Measurements from ENCODE around the gene ATP9B.

DNA sequence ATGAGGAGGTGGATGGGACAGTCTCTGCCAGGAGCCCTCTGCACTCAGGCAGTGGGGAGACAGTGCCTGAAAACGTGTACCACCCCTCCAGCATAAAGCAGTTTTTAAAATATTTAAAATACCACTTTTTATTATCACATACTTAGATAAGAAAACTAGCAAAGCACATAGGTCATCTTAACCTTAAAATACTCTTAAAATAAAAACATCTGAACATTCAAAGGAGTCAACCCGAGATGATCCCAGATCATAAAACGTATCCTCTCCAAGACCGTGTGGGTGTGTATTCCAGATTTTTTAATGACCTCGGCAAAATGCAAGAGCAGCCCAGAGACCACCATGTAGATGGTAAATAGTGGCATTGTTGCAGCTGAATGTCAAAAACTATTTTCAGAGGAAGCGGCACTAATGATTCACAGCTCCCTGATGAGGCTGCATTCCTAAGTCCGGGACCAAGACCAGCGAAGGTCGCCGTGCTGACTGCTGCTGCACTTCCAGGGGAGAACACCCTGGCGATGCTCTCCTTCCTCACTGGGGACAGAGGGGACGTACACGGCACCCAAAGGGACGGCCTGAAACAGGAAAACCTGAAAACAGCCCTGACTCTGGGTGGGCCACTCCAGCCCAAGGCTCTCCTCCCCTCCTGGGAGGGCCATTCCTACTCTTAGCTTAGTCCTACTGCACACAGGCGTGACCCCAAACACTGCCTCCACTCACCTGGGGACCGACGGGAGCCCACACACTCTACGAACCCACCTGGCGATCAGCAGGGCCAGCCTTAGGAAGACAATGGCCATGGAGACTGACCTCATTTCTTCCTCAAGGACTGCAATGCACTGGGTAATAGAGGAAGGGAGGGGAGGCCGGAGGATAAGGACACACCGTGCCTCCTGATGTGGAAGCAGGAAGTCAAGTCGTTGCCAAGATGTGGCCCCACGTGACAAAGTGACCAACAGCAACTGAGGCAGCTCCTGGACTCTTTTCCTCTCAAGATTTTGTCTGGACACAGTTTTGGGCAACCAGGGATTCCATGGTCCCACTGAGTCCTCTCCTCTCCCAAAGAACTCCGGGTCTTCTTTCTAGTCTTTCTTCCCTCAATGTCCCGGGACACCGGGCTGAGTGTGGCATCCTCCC, 82.9 kb downstream of the ZNF516 start:
- RRBS, result 39% methylated on average over 1 of the region's 26 CpGs

- RRBS, result no CpG with 5 or more reads among the region's 19 CpGs
These were observed 7.2 kb downstream of the ZNF516 start for GRCh38 chr18:76487414-76488751.

GRCh38 chr18:76559239-76559624, 64.2 kb upstream of the ZNF516 start:
- RRBS, result no CpG with 5 or more reads among the region's 15 CpGs

- RRBS, result no CpG with 5 or more reads among the region's 4 CpGs
These were observed 78.3 kb upstream of the ZNF516 start for GRCh38 chr18:76573263-76573811.

DNA sequence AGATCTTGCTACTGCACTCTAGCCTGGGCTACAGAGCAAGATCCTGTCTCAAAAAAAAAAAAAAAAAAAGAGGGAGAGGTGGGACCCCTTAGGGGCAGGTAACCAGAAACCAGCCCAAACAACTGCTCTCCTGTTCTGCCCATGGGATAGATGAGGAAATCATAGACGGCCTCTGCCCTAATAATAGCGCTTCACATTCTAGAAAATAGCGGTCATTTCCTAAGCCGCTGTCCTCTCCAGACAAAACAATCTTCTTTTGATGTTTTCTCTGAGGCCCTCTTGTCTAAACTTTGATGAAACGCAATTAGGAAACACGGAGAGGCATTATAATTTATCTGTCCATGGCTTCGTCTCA, 151.8 kb upstream of the ZNF236 start:
- RRBS, result no CpG with 5 or more reads among the region's 7 CpGs

GRCh38 chr18:76787212-76787781, 35.1 kb upstream of the ZNF236 start:
- RRBS, result 60% methylated on average over 14 of the region's 38 CpGs

DNA sequence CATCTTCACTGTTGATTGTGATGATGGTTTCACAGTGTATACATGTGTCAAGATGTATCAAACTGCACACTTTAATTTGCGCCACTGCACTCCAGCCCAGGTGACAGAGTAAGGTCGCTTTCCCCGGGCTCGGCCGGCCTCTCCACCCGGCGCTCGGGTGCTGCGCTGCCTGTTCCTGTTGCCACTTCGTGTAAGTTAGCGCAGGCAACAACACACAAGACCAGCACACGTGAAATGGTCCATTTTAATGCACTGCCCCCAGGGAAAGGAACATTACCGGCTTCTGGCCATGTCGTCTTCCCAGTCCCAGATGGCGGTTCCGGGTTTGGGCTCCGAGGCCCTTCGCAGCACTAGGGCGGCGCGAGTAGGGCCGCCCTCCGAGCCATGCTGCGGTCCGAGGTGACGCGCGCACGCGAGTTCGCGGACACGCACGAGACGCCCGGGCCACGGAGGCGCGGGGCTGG, 586 bp upstream of the ZNF236 start:
- RRBS, result under 1% methylated on average over 9 of the region's 39 CpGs

GRCh38 chr18:76932413-76932811, 110.1 kb downstream of the ZNF236 start:
- RRBS, result no CpG with 5 or more reads among the region's 9 CpGs

DNA sequence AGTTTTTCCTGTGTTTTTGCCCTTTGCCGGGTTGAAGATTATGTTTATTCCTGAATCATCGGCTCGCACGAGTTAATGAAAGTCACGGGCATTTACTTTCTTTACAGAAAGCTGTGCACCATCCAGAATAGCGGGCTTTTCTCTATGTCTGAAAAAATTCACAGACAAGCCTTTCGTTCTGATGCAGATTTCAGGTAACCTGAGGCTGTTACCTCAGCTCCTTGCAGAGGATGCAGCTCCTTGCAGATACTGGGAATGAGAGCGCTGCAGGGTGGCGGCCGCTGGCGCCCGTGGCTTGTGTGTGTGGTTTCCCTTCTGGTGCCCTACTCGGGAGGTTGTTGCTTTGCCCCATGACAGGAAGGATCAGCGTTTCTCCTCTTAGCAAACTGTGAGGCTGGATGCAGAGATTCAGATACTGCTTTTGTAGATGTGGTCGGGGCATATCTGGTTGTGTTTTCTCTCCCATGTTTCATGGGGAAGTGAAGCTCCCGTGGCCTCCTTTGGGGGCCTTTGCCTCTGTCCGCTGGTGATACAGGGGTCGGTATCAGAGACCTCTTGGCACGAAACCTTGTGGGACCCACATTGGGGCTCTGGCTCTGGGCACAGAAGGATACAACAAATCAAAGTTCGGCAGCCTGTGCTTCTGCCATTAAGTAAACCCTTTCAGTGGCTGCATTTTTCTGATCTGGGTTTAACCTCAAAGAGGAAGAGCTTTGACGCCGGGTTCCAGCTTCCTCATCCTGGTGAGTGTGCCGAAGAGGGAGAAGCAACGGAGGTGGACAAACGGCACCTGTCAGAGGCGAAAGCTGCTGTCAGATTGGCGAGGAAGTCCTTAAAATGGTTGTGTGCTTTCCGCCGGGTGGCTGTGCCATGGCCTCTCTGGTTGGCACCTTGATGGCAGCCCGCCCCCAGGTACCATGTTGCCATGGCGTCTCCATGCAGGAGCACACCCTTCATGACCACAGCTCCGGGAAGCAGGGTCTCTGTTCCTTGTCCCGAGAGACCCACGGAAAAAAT, 127.8 kb downstream of the MBP start:
- RRBS, result 65% methylated on average over 2 of the region's 34 CpGs

DNA sequence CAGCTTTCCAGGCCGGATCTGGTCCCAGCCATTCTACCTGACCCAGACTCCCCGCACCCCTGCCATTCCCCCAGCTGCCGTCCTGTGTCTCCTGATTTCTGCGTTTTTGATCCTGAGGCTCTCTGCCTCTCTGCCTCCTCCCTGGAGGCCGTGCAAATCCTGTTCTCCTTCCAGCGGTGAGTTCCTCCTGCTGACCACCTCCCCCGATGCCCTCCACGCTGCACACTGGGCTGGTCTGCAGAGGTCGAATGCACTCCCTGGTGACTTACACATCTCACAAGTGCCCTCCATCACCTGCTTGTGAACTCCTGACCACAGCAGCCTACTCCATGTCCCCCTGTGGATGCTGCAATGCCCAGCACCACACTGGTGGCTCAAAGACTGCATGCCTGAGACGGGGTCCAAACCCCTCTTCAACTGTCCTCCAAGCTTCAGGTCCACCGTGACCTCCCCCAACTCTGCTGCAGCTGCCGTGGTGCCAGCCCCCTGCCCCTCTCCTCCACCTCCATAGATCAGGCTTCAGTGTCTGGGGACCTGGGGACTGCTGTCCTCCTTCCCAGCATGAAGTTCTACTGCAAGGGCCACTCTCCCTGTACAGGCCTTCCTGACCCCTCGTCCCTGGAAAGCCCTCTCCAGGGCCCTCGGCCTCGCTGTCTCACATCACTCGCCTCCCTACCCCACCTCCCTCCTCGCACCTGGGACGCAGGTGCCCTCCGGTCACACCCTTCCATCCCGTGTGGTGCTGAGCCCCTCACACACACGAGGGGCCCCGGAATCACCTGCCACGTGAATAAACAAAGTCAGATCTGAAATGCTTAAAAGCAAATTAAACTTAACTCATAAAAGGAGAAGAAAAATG, 88.5 kb downstream of the MBP start:
- RRBS, result 63% methylated on average over 4 of the region's 23 CpGs

DNA sequence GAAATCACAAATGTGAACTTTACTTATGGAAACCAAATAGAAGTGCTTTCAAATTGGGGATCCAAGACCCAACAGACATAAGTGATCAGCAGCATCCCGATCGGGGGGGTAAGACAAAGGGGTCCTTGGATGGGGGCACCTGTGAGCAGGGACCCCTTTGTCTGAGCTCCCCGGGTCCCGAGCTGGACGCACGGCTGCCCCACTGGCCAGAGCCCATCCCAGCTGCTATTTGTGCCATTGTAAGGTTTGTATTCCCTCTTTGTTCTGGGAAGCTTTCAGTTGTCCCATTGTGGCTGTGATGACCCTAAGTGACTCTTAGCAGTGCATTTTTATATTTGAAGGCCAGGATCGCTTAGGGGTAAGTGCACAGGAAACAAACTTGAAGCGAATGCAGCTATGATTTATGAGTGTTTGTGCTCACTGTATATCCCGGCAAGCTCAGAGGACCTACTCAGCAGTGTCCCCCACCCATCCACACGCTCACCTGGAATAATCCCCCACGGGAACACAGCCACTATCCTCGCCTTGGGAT, 80.3 kb downstream of the MBP start:
- RRBS, result no CpG with 5 or more reads among the region's 12 CpGs

- RRBS, result no CpG with 5 or more reads among the region's 13 CpGs
These were observed 37.1 kb downstream of the MBP start for GRCh38 chr18:77095297-77096099.

DNA sequence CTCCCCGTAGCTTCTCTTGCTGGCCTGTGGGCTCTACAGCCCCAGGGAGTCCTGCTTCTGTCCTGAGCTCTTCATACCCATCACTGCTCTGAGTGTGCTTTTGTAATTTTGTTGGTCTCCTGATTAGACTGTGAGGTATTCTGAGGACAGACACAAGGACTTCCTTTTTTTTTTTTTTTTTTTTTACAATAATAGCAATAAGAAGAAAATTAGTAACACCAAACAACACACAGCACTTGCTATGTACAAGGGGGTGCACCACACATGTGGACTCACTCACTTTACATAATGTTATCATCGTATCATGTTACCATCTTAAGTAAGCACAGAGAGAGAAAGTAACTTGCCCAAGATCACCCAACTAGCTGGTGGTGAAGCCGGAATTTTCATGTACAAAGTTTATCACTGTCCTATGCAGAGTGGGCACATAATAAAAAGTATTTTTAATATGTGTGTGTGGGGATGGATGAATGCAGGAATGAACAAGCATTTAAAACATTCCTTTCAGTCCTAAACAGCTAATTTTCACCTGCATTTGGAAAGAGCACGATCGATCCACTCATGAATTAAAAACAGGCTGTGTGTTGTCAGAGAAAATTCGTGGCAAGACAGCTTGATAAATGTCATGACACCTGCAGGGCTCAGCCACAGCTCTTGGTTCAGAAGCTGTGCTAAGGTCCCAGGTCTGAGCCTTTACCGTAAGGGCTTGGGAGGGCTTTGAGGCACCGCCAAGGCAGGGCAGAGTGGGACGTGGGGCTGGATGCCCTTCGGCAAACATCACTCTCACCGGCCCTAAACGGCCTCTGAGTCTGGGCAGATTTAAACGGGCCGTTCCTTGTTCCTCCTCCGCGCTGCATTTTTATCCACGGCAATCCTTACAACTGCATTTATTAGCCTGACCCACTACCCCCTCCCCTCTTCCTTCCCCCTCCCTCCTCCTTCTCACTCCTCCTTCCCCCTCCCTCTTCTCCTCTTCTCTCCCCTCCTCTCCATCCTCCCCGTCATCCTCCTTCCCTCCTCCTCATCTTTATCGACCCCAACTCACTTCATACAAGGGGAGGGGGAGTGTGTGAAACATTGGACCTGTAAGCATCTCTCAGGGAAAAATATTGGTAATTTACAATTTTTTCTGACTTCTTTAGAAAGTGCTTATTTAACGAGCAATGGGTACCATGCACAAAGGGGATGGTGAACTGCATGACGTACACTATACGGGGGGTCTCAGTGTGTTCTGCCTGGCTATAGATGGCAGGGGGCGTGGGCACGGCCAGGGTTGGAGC, 34.1 kb downstream of the MBP start:
- RRBS, result no CpG with 5 or more reads among the region's 24 CpGs

- RRBS, result no CpG with 5 or more reads among the region's 19 CpGs
These were observed 33.1 kb upstream of the MBP start for GRCh38 chr18:77165564-77166208.

- RRBS, result 27% methylated on average over 20 of the region's 52 CpGs
These were observed 1.7 kb downstream of the GALR1 start for GRCh38 chr18:77251237-77251935.

DNA sequence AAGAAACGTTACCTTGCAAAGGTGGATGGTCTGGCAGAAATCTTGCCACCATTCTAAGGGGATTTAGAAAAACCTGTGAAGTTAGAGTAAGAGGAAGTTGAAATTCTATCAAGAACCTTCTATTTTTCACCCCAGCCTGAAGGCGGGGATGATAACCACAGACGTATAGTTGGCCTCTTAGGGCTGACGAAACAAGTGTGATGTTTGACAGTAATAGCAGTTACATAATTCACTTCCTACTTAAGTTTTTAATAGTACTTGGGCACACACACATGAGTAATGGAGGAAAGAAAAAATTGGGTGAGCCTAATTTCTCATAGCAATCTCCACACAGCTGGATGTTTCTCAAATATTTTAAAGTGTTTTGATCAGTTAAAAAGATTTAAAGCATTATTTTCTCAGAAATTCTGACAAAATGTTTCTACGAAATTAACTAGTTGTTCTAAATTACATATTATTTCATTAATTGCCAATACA, 336.6 kb upstream of the SALL3 start:
- RRBS, result no CpG with 5 or more reads among the region's 5 CpGs

DNA sequence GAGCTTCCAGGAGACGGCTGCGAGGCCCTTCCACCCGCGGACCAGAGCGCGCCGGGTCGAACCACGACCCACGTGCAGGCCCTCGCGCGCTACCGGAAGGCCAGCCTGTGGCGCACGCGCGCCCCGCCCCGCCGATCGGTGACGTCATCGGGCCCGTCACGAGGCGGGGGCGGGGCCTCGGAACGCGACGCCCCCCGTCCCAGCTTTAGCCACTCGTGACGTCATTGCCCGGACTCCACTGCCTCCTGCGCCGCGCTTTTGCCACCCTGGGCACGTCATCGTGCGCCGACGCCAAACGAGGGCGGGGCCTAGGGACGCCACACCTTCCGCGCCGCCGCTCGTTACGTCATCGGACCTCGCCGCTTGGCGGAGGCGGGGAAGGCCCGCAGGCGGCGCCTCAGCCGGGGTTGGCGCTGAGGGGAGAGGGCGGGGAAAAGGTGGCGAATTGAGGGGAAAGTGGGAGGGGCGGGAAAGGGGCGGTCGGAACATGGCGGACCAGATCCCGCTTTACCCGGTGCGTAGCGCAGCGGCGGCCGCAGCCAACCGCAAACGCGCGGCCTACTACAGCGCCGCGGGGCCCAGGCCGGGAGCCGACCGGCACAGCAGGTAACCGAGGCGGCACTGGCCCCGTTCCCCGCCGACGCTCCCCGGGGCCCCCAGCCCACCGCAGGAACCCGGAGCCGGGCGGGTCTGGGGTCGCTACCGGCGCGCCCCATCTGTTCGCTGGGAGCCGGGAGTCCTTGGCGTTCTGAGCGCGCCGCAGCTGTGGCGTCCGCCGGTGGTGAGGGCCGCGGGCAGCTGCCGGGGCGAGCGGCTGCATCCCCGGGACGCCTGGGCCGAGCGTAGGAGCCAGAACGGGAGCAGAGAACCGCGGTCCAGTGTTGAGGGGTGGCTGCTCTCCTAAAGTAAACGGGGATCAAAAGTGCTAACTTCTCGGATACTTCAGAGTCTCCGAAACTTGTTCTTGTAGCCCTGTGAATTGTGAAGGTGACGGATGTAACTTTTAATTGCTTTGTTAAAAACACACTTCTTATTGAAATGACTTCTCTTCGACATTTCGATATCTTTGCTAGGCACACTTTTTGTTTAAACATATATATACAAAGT, at the start of gene ATP9B:
Gene ATP9B (plus strand): TSS at position 471 of the 1,107 bp plus-strand sequence.
- RRBS, result 12% methylated on average over 50 of the region's 128 CpGs

DNA sequence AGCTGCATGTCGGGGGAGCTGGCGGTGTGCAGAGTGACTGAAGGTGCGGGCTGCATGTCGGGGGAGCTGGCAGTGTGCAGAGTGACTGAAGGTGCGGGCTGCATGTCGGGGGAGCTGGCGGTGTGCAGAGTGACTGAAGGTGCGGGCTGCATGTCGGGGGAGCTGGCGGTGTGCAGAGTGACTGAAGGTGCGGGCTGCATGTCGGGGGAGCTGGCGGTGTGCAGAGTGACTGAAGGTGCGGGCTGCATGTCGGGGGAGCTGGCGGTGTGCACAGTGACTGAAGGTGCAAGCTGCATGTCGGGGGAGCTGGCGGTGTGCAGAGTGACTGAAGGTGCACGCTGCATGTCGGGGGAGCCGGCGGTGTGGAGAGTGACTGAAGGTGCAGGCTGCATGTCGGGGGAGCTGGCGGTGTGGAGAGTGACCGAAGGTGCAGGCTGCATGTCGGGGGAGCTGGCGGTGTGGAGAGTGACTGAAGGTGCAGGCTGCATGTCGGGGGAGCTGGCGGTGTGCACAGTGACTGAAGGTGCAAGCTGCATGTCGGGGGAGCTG, 76.9 kb downstream of the ATP9B start:
- RRBS, result no CpG with 5 or more reads among the region's 30 CpGs

- RRBS, result 2% methylated on average over 11 of the region's 30 CpGs
These were observed 16.8 kb upstream of the NFATC1 start for GRCh38 chr18:79378919-79379306.

- RRBS, result 61% methylated on average over 1 of the region's 17 CpGs
These were observed 90.1 kb downstream of the NFATC1 start for GRCh38 chr18:79485788-79486358.

All from PFSK-1 (cell line).